Thoracic aorta endothelial cell (primary cell): Measurements from ENCODE around the gene MBP.

DNA sequence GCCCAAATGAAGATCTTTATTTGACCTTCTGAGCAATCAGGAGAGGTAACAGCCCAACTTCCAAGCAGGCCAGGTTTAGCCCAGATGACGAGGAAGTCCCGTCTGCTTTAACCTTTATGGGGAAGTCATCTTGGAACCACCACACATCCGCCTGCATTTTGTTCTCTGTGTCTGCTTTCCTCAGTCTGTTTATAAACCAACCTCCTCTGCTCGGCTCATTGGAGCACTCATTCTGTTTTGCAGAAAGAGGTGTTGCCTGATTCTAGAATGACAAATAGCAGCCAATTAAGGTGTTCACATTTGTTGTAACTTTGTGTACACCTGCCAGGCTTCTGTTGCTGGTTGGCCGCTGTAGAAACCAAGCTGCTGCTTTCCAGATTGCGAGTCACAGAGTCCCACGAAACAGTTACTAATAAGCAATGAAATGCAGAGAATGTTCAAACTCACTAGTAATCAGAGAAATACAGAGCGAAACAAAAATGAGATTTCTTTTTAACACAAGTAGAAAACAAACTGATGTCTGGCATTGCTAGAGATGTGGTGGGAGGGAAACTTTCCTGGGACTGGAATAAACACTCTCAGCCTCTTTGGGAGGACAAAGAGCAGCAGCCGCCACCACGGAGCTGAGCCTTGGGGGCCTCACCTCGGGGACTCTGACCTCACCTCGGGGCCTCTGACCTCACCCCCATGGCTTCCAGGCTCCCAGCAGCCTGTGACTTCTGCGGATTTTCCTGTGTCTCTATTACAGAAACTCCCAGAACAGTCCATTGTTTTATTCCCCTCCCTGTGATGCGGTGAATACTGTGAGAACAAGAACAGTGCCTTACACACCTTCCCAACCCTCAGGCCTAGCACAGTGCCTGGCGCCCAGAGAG lies 64.0 kb downstream of the MBP start:
- CAGE, long polyA plus RNA = no peak

GRCh38 chr18:77107842-77108654 lies 24.5 kb downstream of the MBP start:
- CAGE, long polyA plus RNA = no peak

DNA sequence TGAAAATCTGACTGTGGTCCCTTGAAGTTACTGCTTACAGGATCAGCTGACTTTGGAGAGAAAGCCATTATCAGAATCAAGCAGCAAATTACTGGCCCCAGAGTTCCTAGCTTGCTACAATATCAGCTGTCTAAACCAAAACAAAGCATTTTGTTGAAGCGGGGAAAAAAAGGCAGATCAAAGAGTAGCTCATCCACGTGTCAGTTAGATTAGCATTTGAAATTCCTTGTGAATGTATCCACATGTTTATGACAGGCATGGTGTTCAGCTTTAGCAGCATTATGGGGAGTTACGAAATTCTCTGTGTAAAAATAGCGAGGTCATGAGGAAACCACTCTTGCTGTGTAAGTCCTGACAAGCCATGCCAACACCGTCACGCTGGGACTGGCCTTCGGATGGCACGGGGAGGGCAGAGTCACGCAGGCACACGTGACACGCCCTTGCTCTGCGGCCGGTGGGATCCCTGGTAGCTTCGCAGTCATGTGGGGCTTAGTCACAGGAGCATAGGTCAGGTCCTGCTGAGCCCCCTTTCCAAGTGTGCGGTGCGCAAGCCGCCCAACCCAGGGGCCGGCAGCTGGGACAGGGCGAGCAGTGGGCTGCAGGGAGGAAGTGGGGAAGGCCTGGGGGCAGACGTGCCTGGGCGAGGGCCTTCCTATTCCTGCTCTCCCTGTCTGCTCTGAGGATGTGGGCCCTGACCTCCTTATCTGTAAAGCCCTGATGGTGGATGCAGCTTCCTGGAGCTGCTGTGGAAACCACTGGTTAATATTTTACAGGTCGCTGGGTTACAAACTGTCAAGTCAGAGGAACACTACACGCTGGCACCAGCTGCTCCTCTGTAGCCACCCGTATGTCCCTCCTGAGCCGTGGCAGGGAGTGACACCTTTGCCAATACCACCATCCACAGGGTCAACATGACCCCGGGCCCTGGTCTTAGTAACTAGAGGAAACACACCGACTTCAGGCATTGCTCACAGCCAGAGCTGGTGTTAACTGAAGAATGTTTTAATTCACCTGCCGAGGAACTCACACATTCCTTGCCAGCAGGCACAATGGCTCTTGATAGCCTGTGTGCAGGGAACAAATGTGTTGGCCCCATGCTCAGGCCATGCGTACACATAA lies 18.0 kb downstream of the MBP start:
- CAGE, long polyA plus RNA = no peak

DNA sequence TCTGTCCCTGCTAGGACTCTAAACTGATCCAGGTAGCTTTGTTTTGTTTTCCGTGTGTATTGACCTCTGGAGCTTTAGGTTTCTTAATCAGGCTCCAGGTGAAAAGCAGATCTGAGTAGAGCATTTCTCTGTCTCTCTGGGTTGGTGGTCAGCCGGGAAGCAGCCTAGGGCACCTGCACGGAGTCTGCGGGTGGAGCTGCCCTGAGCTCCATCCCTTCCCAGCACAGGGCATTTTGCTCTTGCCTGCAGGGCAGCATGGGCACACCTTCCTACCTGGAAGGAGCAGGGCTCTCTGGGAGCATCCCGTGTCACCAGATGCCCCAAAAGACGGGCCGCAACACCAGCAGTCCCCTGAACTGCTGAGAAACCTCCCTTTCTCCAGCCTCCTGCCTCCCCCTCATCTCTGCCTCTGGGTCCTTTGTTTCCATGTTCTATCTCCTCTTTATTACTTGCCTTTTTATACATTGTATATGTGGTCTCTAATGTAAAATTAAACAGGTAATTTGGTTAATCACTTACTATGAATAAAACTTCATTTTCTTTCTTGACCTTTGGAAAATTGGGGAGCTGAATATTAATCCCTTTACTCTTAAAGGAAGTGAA lies 8.7 kb downstream of the MBP start:
- CAGE, long polyA plus RNA = no peak

- CAGE, long polyA plus RNA = no peak
Measured at GRCh38 chr18:77132478-77133130, at the start of gene MBP. Gene MBP (minus strand): TSS chr18:77132783.

GRCh38 chr18:77133131-77134065 lies 815 bp upstream of the MBP start:
- CAGE, long polyA plus RNA = no peak

GRCh38 chr18:78580899-78581131 lies 398.8 kb upstream of the SALL3 start:
- CAGE, long polyA plus RNA = no peak

GRCh38 chr18:79396677-79396983 lies 900 bp downstream of the NFATC1 start:
- CAGE, long polyA plus RNA = no peak

GRCh38 chr18:79401546-79401714 lies 5.7 kb downstream of the NFATC1 start:
- CAGE, long polyA plus RNA = no peak

DNA sequence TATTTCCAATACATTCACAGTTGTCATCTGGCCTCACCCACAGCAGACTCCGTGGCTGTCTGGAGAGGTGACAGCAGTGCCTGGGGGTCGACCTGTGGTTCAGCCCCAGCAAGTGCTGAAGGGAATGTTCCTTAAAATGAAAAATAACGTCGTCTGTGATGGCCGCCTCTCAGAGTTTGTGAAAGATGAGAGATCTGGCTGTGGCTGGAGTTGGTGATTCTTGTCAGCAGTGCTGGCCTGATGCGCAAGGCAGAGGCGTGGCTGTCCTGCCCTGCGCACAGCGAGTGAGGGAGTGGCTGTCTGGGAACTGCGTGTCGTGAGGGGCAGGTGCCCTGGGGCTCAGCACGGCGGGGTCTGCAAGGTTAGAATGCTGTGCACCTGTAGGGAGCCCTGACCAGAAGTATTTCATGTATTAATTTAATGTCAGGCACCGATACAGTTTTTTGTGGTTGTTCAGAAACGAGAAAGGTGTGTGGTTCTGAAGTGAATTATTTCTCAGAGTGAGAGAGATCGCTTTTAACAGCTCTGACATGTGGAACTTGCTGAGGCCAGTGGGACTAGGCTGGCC lies 8.8 kb downstream of the NFATC1 start:
- CAGE, long polyA plus RNA = no peak

- CAGE, long polyA plus RNA = no peak
Measured at GRCh38 chr18:79410469-79411426, 15.0 kb downstream of the NFATC1 start.

- CAGE, long polyA plus RNA = no peak
Measured at GRCh38 chr18:79419860-79420772, 24.4 kb downstream of the NFATC1 start.

GRCh38 chr18:79471623-79471983 lies 75.9 kb downstream of the NFATC1 start:
- CAGE, long polyA plus RNA = no peak

DNA sequence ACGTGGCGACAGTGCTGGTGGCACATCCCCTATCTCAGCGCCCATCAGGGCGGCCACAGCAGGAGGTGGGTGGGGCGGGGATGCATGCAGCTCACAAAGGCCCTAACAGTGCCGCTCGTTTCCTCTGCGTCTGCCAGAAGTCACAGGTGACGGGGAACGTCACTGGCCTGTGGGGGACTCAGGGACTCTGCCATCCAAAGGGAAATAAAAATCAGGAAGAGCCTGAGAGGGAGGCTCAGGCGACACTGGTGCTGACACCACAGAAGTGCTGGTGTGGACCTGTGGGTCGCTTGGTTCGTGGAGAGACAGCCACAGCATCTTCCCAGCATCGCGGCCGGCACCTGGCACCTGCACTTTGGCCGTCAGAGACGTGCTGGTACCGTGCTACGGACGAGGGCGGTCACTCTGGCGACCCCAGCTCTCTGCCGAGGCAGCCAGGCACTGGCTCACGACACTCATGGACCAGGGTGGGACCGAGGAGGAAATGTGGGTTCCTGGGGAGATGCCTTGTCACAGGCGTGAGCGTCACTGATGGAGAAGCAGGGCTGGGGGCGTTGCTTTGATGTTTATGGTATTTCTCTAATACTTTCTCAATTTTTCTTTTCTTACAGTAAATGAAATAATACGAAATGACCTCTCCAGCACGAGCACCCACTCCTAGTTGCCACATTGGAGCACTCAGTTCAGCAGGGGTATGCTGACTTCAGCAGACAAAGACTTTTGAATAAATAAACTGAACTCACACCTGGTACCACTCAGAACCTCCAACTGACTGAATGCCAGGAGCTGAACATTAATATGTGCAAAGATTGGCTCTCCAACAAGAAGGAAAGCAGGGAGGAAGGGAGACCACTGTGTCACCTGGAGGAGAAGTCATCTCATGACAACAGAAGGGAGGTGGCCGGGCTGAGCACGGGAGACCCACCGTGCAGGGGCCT lies 131.5 kb downstream of the NFATC1 start:
- CAGE, long polyA plus RNA = no peak

DNA sequence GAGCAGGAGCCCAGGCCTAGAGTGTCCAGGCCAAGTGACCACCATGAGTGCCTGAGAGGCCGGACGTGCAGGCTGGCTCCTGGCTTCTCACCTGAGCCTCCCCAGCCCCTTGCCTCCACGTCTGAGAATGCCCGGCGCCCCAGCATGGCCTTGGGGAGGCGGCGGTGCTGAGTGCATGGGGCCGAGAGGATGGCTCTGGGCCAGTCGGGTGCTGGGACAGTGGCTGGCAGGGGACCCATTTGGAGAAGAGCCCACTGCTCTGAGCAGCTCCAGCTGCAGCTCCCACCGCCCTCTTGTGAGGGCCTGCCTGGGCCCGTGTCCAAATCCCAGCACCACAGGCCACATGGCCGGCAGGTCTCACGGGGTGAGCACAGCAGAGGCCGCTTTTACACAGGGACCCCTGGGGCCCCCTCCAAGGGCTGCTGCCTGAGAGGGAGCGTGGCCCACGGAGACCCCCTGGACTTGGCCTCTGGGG lies 102.7 kb upstream of the CTDP1 start:
- CAGE, long polyA plus RNA = no peak

DNA sequence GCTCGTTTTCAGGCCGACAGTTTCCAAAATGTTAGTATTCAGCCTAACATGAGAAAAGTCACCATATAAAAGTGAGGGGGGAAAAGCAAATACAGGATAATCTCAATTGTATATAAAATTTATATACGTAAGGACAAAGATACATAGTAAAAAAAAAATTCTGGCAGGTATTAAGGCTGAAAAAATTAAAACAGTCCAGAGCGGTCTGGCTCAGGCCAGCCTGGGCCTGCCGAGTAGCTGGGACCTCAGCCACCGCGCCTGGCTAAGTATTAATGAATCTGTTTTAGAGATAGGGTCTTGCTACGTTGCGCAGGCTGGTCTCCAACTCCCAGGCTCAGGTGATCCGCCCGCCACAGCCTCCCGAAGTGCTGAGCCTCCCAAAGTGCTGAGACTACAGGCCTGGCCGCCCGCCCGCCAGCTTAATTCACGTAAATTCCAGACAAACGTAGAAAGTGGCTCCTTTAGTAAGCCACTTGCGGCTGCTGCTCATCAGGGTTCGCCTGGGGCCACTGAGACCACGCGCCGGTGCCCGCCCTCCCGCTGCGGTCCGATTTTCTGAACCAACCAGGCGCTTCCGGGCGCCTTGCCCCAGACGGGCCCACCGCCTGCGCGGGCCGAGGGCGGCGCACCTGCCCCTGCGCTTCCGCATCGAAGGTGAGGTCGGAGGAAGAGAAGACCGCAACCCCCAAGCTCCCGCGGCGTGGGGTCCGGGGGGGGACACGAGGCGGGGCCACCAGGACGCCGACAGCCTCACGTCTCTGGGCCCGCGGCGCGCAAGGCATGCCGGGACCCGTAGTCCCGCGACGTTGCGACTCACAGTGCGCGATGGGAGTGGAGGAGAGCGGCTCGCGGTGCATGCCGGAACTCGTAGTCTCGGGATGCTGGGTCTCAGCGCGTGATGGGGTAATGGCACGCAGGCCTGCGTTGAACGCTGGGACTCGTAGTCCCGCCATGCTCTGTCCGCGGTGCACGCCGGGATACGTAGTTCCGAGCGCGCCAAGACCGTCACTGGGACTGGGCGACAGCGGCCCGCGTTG lies 708 bp upstream of the CTDP1 start:
- CAGE, long polyA plus RNA = no peak

DNA sequence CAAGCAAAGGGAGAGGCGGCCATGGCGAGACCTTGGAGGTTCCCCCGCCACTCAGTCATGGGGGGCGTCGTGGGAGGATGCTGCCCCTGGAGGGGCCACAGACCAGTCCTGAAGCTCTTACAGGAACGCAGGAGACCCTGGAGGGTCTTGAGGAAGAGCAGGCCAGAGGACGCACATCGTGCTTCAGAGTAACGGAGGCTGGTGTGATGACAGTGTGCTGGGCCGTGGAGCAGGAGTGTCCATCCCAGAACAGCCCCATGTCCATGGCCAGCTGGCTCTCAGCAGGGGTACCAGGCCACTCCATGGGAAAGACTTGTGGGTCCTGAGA lies 53.0 kb upstream of the KCNG2 start:
- CAGE, long polyA plus RNA = no peak

DNA sequence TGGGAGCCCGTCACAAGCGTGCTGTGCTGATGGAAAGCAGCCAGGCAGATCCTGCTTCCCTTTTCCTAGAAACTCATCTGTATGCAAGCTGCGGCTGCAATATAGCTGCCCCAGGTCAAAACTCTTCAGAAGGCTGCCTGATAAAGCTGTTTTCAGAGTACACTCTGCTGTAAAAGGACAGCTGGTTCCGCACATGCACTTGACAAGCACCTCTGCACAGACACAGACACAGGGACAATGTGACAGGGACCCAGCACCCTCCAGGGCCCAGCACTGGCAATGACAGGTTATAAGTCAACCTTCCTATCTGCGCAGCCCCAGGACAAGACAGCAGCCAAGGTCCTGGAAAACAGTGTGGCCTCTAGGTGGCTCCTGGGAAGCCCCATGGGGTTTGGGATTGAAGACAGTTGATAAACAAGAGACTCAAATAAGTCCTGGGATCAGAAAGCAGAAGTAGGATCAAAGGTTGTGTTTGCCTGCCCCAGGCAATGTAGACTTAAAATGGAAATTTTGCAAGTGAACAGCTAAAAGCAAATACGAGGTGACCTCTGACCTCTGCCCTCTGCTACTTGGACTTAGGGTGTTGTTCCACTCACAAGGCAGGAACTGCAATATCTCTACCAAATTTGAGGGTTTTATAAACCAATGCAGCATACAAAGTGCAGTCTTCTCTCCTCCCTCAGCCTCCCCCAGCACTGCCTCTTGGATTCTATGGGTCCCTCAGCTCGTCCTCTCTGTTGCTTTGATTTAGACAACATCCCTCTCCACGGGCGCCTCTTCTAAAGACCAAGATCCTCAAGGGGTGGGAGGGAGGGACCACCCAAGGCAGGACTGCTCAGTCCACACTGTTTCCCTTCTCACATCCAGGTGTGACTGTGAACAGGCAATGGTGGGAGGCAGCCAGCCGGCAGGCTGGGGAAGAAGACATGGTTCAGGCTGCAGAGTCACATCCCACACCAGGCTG lies 16.8 kb downstream of the SLC66A2 start:
- CAGE, long polyA plus RNA = no peak

DNA sequence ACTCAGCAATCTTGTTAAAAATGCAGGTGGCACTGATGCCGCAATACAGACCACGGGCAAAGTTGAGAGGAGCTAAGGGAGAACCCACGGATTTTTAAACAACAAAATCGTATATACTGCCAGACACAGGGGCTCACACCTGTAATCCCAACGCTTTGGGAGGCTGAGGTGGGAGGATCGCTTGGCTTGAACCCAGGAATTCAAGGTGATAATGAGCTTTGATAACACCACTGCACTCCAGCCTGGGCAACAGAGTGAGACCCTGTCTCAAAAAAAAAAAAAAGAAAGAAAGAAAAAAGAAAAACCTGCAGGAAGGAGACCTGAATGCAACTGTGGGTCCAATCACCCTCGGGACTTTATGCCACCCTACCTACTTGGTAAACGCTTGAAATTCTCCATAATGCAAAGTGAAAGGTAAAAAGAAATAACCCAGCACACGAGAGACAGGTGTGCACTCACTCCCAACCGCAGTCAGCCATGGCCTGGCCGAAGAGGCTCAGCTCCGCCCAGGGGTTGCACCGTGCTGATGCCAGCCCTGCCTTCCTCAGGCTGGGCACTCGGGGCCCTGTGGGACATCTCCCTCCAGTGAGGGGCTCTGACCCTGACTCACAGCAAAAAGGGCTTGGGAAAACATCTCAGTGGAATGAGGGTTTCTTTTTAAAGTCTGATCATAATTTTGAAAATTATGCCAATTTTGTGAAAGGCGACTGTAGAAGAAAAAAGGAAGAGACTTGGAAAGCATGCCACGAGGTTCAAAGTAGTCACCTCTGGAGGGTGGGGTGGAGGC lies 13.4 kb downstream of the SLC66A2 start:
- CAGE, long polyA plus RNA = no peak

GRCh38 chr18:79947857-79948640 lies 3.4 kb downstream of the SLC66A2 start:
- CAGE, long polyA plus RNA = no peak